Epithelial cell of proximal tubule (primary cell): Measurements from ENCODE around the genes TOMM40L and PCP4L1.

DNA sequence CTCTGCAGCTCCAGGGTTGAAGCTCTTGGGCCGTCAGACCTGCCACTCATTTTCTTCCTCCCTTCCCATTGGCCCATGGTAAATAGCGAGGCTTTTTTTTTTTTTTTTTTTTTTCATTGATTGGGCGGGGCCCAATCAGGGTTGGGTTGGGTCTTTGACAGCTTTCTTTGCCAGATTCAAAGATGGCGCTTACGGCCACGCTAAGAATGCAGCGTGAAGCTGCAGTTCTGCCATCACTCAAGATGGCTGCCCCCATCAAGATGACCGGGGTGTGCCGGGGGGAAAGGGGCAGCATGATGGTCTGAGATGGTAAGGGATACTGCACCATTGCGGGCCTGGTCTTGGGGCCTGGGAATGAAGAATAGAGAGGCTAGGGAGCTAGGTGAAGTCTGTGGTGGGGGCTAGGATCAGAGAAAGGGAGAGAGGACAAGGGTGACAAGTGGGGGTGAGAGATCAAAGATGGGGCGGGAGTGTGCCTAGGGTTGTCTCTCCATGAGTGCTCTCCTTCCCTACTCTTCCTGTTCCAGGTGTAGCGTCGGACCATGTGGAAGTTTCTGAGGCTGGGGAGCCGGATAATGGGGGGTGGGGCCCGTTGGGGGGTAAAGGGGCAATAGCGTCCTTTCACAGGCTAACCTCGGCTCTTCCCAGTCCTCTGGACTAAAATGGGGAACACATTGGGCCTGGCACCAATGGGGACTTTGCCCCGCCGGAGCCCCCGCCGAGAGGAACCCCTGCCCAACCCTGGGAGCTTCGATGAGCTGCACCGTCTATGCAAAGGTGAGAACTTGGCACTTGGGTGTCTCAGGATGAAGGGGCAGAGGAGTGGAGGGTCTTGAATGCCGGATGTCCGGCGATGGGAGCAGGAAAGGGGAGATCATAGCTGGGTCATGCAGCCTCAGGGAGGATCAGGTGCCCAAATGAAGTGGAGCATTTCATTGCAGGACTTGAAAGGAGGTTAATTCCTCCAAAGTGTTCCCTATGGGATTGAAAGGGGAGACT, at the start of gene TOMM40L:
Gene TOMM40L (plus strand): TSS at position 233 of the 999 bp plus-strand sequence.
- RAMPAGE, long total RNA, result no peak
- RRBS, result no CpG with 5 or more reads among the region's 26 CpGs

DNA sequence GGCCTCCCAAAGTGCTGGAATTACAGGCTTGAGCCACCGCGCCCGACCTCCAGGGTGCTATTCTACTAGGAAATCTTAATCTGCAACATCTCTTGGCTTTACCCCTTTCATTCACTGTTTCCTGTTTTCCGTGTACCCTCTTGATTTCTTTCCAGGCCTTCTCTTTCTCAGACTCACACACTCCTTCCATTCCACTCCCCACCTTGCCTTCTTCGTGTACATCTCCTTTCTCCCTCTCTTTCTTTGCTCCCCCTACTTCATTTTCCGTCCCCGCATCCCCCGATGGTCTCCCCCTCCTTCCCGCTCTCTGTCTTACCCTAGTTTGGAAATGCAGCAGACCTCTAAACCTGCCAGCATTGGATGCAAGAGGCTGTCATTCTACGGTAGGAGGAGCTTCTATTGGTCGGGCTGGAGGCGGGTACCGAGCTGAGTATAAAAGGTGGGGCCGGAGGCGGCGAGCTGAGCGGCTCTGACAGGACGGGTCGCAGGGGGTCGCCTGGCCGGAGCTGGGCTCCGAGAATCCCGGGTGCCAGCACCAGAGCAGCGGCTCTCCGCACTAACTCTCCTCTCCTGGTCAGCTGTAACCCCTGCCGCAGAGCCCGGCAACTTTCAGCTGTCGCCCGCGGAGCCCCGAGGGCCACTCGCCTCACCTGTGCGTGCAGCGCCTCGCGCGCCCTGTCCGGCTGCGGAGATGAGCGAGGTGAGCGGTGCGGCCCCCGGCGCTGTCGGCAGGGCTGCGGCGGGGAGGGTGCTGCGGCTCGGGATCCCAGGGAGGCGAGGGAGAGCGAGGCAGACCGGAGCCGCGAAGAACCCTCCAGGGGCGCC, at the start of gene PCP4L1:
Gene PCP4L1 (plus strand): TSS at position 462 of the 825 bp plus-strand sequence.
- RAMPAGE, long total RNA, result no peak
- RRBS, result 2% methylated on average over 35 of the region's 55 CpGs

- RAMPAGE, long total RNA, result no peak
- RRBS, result no CpG with 5 or more reads among the region's 19 CpGs
Measured at GRCh38 chr1:161313433-161314058, 635 bp upstream of the SDHC start.

- RAMPAGE, long total RNA, result no peak
- RRBS, result no CpG with 5 or more reads among the region's 5 CpGs
Measured at GRCh38 chr1:161364601-161365238, 3.0 kb downstream of the CFAP126 start.

GRCh38 chr1:161532620-161533488, 8.5 kb downstream of the HSPA6 start:
- RAMPAGE, long total RNA, result no peak
- RRBS, result no CpG with 5 or more reads among the region's 15 CpGs

DNA sequence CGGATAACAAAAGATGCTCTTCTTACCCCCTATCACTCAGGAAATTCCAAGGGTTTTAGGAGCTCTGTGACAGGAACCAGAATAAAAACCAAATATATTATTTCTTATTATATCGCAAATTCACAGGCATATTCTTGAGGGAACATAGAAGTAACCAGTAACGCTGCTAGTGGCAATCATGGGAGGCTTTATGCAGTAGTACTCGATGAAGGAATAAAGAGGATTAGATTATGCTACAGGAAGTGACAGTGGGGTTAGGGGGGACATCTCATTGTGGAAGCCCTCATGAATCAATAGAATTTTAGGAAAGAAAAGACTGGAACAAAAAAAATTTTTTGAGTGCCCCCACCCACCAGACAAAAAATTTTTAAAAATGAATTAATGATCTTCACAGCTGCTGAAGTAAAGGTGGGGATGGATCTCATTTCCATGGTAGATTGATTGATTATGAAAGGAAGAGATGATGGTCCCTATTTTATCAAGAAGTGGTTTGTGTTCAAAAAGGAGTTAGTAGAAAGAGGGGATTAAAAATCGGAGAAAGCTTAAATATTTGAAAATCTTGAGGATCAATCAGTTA, 59.9 kb downstream of the ATF6 start:
- RAMPAGE, long total RNA, result no peak
- RRBS, result no CpG with 5 or more reads among the region's 5 CpGs

- RAMPAGE, long total RNA, result no peak
- RRBS, result no CpG with 5 or more reads among the region's 13 CpGs
Measured at GRCh38 chr1:161833217-161833705, 67.1 kb downstream of the ATF6 start.

DNA sequence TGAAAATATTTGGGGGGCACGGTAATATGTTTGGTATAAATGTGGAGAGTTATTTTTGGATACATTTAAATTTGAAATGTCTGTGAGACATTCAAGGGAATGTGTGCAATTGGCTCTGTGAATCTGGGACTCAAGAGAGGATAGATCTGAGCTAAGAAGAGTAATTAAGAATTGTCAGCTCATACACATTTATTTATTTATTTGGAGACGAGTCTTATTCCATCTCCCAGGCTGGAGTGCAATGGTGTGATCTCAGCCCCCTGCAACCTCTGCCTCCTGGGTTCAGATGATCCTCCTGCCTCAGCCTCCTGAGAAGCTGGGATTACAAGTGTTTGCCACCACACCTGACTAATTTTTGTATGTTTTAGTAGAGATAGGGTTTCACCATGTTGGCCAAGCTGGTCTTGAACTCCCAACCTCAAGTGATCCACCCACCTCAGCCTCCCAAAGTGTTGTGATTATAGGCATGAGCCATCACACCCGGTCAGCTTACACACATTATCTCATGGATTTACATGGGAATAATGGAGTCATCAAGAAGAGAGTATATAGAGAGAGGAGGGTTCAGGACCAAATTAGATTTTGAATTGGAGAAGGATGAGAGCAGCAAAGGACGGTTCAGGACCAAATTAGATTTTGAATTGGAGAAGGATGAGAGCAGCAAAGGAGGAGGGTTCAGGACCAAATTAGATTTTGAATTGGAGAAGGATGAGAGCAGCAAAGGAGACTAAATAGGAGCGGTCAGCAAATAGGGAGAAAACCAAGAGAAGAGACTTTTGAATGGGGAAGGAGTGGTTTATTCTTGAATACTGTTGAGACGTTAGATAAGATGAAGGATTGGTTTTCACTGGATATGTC, 112.0 kb downstream of the ATF6 start:
- RAMPAGE, long total RNA, result no peak
- RRBS, result no CpG with 5 or more reads among the region's 6 CpGs

DNA sequence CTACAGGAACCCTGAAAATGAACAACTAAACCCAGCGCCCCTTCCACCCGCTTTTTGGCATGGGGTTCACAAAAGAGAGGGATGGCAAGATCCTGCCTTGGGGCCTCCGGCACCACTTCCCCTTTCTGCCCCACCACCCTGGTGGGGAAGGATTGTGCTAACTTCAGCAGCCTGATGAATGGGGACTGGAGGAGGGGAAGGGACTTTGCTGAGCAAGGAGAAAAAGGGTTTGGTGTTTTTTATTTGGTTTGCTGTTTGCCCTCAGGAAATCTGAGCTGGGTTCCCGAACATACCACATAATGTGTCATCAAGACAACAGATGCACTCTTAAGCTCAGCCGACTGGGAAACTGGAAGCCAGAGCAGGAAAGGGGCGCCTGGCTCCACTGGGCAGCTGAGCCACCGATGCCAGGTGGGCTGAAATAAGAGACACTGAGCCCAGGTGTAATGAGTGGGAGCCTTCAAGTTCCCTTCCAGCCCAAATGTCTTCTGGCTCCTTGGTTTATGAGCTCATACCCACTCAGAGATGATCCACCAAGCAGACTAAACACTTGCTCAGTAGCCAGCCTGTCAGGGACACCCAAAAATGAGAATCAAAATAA, 19.8 kb downstream of the OLFML2B start:
- RAMPAGE, long total RNA, result no peak
- RRBS, result no CpG with 5 or more reads among the region's 7 CpGs

- RAMPAGE, long total RNA, result no peak
- RRBS, result no CpG with 5 or more reads among the region's 4 CpGs
Measured at GRCh38 chr1:162189185-162190111, 120.0 kb downstream of the NOS1AP start.

- RAMPAGE, long total RNA, result no peak
- RRBS, result no CpG with 5 or more reads among the region's 3 CpGs
Measured at GRCh38 chr1:162247135-162247817, 129.4 kb downstream of the SPATA46 start.

GRCh38 chr1:162363869-162364191, 12.8 kb downstream of the SPATA46 start:
- RAMPAGE, long total RNA, result no peak
- RRBS, result no CpG with 5 or more reads among the region's 2 CpGs

GRCh38 chr1:162560526-162560942, 988 bp upstream of the UAP1 start:
- RAMPAGE, long total RNA, result no peak
- RRBS, result no CpG with 5 or more reads among the region's 5 CpGs

GRCh38 chr1:162571724-162572425, 10.4 kb downstream of the UAP1 start:
- RAMPAGE, long total RNA, result no peak
- RRBS, result no CpG with 5 or more reads among the region's 3 CpGs

DNA sequence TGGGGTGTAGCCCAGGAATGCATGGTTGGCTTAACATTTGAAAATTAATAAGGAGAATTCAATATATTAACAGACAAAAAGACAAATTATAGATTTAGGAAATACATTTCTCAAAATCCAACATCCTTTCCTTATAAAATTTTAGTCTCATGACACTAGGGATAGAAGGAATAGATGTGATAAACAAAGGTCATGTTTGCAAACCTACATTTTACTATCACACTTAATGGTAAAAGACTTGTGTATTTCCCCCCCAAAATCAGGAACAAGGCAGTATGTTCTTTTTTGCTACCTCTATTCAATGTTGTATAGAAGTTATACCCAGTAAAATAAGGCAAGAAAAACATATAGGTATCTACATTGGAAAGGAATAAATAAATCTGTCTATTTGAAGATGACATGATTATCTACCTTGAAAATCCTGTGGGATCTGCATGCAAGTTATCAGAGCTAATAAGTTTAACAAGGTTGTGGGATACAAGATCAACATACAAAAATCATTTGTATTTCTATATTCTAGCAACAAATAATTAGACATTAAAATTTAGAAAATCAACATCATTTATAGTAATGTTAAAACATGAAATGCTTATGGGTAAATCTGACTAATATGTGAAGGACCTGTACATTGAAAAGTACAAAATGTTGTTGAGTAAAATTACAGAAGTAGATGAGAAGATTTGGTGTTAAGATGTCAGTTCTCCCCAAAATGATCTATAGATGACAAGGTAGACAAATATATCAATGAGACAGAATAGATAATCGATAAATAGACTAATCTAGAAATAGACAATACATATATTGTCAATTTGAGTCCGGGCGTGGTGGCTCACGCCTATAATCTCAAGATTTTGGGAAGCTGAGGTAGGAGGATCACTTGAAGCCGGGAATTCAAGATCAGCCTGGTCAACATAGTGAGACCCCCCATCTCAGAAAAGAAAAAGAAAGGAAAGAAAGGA, 22.1 kb upstream of the DDR2 start:
- RAMPAGE, long total RNA, result no peak
- RRBS, result no CpG with 5 or more reads among the region's 5 CpGs

DNA sequence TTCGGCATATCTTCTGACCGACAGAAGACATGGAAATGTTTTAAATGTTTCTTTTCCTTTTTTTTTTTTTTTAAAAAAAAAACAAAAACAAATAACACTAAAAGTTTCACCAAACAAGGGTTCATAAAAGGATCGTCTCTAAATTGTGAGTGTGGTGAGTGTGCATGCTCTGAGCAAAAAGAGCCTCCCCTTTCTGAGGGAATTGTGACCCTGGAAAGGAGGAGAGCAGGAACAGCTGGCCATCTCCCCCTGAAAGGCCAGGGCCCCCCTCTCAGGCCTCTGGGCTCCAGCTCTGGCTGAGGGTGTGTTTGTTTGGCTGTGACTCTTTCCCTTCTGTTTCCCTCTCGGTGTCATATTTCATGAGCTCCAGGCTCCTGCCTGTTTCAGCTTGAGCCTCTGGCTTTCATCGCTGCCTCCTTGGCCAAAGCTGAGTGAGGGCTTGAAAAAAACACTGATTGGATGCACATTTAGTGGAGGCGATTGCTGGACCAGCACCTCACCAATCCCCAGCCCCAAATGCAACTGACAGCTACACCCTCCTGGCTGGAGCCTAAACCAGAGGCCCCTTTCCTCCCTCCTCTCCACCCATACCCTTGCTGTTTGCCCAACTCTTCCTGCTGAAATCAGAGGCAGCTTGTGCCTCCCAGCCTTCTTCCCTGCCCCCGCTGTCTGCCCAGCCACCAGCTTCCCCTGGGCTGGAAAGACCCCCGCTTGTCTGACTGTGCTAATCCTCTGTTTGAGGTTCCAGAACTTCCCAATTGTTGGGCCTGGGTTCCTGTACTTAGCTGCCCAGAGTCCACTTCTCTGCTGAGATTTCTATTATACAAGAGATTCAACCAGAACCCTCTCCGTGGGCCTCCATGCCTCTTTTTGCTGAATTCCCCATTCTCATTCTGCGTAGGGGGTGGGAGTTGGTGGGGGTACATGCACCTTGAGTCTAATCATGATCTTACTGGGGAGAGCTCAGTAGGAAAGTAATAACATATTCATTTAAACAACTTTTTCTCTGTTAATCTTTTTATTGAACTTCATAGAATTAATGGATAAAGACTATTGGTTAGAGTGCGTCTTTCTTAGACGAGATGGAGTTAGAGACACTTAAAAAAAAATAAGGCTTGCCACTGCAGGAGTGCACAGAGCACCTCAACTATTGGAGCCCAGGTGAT, 64.3 kb downstream of the DDR2 start:
- RAMPAGE, long total RNA, result no peak
- RRBS, result no CpG with 5 or more reads among the region's 12 CpGs

GRCh38 chr1:162703675-162703971, 71.4 kb downstream of the DDR2 start:
- RAMPAGE, long total RNA, result no peak
- RRBS, result no CpG with 5 or more reads among the region's 4 CpGs

GRCh38 chr1:162740486-162741176, 49.9 kb upstream of the HSD17B7 start:
- RAMPAGE, long total RNA, result no peak
- RRBS, result no CpG with 5 or more reads among the region's 6 CpGs

DNA sequence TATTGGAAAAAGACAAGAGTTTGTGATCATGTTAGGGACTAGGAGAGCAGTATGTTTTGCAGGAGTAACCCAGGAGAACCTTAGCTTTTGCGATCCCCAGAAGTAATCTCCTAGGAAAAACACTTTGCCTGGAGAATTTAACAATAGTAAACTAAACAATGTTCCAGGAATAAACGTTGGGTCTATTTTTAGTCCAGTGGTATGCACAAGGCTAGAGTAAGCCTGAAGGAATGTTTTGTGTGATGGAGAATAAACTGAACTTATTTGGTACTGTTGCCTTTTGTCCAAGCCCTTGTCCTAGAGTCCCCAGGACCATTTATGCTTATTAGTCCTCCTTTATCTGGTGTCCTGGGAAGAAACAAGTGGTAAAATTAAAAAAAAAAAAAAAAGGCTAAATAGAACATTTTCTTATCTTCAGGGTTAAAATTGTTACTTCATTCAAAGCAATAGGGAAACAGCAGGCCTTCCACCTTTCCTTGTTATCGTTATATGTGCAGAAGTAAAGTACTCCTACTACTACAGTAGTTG, 28.7 kb upstream of the RGS5 start:
- RAMPAGE, long total RNA, result no peak
- RRBS, result no CpG with 5 or more reads among the region's 3 CpGs

GRCh38 chr1:163320987-163321292, 814 bp upstream of the NUF2 start:
- RAMPAGE, long total RNA, result no peak
- RRBS, result no CpG with 5 or more reads among the region's 1 CpG